Mammary epithelial cell (primary cell): ENCODE measurements around the gene LSG1.

DNA sequence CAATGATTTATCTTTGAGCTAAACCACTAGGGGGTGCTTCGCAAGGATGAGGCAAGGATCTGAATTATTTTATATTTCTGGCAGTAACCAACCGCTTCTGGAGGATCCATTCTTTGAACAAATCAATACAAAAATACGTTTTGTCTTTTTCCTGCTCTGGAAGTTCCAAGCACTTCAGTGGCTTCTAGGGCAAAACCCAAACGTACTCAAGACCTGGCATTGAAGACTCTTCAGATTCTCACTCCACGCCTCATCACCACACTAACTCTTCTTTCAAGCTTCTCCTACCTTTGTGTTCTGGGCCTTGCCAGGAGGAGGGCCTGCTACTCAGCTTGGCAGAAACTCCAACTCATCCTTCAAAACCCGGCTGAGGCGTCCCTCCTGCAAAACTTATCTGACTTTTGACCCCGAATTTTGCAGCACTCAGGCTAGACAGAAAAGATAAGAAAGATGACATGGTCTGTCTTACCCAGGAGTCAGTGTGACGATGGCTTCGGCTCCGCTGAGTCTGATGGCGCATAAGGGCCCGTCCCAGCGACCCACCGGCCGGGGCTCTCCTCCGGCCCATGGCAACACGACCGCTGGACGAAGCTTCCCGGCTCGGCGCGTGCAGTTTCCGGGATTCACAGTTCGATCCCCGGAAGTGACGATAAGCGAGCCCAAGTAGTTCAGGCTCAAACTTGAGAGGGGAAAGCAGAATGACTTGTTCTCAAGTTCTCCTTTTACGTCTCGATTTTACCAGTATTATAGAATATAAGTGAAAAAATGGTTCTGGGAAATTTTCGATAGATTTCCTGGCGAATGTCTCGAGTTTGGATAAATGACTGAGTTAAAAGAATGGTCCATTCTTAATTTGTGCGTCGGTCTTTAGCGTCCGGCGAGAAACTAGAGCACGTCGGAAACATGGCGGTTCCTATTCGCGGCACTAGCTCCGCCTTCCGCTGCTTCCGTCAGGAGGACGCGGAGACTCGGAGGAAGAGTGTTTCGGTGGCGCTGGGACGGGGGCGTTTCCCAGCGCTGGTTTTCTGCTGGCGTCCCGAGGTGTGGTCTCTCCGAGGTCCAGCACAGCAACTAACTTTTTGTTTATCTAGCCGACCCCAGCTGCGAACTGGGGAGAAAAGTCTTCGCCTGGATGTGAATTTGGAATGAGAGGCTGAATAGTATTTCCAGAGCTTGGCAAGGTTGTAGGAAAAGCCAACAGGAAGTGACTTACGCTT, at the start of gene LSG1:
LSG1 (minus strand) TSS at position 597 of the 1,217 bp plus-strand sequence.
- CAGE, long polyA plus RNA, result no peak
- RRBS, result 0% methylated on average over 4 of the region's 62 CpGs

- CAGE, long polyA plus RNA, result no peak
- RRBS, result no CpG with 5 or more reads among the region's 6 CpGs
Observed at GRCh38 chr3:194867784-194868174, 182.1 kb downstream of the FAM43A start.

DNA sequence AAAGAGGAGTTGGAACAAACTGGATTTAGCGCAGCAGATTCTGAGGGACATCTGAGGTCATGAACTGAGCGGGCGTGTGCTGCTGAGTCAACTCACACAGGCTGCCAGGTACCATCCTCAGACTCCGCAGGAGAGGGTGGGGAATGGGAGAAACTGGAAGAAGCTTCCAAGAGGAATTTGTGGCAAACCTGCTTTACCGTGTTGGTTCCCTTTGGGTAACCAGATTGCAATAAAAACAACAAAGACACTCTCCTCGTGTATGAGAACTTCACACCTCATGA, 185.1 kb downstream of the FAM43A start:
- CAGE, long polyA plus RNA, result no peak
- RRBS, result no CpG with 5 or more reads among the region's 6 CpGs

GRCh38 chr3:195094079-195094584, 176.8 kb downstream of the XXYLT1 start:
- CAGE, long polyA plus RNA, result no peak
- RRBS, result 79% methylated on average over 5 of the region's 19 CpGs

- CAGE, long polyA plus RNA, result no peak
- RRBS, result 2% methylated on average over 7 of the region's 30 CpGs
Observed at GRCh38 chr3:195106236-195106721, 164.7 kb downstream of the XXYLT1 start.

DNA sequence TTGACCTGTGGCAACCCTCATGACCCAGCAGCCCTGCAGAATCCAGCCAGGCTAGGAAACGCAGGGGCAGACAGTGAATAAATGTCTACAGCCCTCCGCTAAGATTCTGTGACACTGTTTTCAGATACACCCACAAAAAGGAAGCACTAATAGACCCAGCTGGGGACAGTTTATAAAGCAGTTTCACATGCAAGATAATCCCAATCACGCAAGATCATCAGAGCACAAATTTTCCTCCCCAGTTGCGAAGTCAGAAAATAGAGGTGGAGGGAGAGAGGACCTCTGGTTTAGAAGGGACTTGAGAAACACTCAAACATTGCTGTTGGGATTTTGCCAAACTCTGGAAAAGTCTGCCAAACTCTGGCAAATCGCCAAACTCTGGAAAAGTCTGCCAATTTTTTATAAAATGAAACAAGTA, 66.2 kb downstream of the XXYLT1 start:
- CAGE, long polyA plus RNA, result no peak
- RRBS, result no CpG with 5 or more reads among the region's 5 CpGs

DNA sequence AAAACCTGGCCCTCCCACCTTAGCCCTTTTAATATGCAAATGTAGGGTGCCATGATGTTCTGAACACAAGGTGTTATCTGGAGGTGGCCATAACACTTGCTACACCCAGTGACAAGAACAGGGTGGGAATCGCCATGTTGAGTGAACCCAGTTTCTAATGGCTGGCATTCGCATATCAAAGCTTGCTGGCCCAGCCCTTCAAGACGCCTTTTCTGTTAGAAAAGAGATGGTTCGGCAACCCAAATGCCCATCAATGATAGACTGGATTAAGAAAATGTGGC, 28.3 kb downstream of the XXYLT1 start:
- CAGE, long polyA plus RNA, result no peak
- RRBS, result no CpG with 5 or more reads among the region's 4 CpGs

GRCh38 chr3:195540393-195540856, 2.7 kb downstream of the PPP1R2 start:
- CAGE, long polyA plus RNA, result no peak
- RRBS, result no CpG with 5 or more reads among the region's 6 CpGs

GRCh38 chr3:195636683-195637048, 52.9 kb upstream of the APOD start:
- CAGE, long polyA plus RNA, result no peak
- RRBS, result no CpG with 5 or more reads among the region's 8 CpGs

DNA sequence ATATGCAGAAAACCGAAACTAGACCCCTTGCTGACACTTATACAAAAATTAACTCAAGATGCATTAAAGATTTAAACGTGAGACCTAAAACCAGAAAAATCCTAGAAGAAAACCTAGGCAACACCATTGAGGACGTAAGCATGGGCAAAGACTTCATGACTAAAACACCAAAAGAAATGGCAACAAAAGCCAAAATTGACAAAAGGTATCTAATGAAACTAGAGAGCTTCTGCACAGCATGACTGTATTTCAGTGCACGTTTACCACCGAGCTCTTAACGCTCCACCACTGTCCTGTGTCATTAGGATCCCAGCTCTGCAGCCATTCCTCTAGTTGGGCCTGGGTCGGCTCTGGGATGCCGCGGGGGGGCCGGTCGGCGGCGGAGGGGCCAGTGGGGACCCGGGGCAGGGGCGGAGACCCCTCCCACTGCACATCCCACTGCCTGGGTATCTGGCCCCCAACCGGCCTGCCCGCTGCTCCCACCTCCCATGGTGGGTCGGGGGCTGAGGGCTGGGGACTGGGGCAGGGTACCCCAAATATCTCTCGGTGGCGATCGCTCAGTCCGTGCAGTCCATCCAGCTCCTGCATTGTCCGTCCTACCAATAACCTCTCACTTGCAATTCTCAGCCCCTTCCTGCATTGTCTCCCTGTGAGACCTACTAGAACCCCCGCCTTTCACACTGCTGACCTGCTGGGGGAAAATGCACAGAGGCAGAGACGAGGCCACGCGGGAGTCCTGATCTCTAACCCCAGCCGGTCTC, 24.2 kb upstream of the MUC20 start:
- CAGE, long polyA plus RNA, result no peak
- RRBS, result 89% methylated on average over 3 of the region's 28 CpGs

- CAGE, long polyA plus RNA, result no peak
- RRBS, result no CpG with 5 or more reads among the region's 14 CpGs
Observed at GRCh38 chr3:195697682-195698525, 22.9 kb upstream of the MUC20 start.

- CAGE, long polyA plus RNA, result no peak
- RRBS, result no CpG with 5 or more reads among the region's 24 CpGs
Observed at GRCh38 chr3:195722053-195723049, 1.6 kb downstream of the MUC20 start.

GRCh38 chr3:195790528-195791502, 20.9 kb downstream of the MUC4 start:
- CAGE, long polyA plus RNA, result no peak
- RRBS, result no CpG with 5 or more reads among the region's 9 CpGs

DNA sequence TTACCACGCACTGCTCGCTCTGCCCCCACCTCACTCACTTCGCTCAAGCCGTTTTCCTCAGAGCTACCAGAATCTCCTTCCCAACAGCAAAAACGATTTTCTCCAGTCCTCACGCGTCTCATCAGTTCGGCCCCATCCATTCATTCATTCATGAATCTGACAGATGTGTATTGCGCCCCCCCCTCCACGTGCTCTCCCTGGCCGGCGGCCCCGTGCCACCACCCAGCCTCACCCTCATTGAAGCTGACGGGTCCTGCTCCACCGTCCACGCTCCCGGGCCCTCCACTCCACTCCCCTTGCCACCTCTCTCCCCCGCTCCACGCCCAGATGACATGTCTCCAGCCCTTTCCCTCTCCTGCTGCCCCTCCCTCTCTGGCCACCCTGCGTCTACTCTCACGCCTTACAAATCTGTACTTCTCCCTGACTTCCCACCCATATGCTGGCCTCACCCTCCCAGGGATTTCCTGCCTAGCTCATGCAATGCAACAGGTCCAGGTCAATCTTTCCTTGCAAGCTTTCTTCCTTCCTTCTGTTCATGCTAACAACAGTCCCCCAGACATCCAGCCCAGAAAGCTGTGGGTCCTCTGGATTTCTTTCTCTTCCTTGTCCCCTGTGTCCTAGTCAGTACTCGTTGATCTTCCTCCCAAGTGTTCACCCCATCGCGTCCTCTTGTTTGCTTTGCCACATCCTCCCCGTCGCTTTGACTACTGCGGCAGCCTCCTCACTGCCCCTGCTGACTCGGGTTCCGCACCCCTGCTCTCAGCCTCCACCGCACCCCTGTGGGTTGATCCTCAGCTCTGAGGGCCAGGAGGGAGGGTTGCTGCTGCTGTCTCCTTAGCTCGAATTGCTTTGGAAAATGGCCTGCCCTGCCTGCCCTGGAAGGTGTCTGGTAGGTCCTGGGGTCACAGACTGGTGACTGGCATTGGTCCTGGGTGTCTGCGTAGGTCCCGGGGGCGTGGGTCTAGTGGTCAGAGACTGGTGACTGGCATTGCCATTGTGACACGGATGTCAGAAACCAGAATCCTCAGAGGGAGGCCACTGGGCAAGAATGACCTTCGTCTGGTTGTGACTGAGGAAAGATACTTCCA, 9.7 kb downstream of the MUC4 start:
- CAGE, long polyA plus RNA, result no peak
- RRBS, result 32% methylated on average over 7 of the region's 36 CpGs

GRCh38 chr3:195821431-195821846, 9.7 kb upstream of the MUC4 start:
- CAGE, long polyA plus RNA, result no peak
- RRBS, result 70% methylated on average over 2 of the region's 13 CpGs

DNA sequence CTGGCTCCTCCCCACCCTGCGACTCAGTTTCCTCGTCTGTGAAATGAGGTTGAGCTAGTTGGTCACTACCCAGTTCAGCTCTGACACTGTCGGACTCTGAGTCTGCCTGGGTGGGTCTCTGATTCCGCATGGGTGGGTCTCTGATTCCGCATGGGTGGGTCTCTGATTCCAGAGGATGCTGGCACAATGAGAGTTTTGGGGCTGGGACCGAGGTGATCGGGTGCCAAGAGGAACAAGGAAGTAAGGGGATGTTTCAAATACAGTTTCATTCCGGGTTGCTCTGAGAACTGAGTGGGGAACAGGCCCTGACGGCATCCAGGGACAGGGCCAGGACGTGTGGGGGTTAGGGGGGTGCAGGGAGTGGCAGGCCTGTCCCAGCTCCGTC, 23.4 kb upstream of the MUC4 start:
- CAGE, long polyA plus RNA, result no peak
- RRBS, result no CpG with 5 or more reads among the region's 11 CpGs

DNA sequence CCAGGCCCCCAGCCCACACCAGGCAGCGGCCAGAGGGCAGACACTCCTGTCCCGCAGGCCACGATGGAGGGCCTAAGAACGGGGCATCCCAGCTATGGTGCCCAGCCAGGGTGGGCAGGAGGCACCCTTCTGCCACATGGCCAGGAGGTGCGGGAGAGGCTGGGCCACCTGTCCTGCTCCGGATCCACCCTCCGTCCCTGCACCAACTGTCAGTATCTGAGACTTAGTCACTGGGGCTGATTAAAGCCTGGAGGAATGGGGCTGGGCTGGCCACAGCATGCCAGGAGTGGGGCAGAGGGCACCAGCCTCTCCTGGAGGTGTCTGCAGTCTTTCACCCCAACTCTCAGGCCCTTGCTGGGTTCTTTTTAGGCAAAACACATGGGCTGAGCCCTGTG, 37.9 kb downstream of the TNK2 start:
- CAGE, long polyA plus RNA, result no peak
- RRBS, result no CpG with 5 or more reads among the region's 7 CpGs

DNA sequence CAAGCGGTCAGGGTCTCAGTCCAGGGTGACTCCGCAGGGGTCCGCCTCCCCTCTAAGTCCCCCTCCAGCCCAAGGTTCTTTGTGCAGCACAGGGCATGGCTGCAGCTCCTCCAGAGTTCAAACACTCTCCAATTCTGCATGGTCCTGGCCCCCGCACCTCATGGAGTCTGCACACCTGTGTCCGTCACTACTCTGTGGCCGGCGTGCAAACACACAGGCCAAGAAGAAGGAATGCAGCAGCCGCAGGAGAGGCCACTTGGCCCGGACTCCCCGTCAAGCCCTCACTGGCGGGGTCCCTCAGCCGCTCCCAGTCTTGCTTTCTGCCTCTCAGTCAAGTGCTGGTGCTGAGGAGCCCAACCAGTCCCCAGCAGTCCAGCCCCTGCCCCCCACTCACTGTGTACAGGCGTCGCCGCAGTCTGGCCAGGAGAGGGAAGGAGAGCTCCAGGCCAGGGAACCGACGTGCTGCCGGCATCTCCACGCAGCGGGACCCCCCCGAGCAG, 16.3 kb downstream of the TNK2 start:
- CAGE, long polyA plus RNA, result no peak
- RRBS, result 17% methylated on average over 8 of the region's 21 CpGs

- CAGE, long polyA plus RNA, result no peak
- RRBS, result no CpG with 5 or more reads among the region's 19 CpGs
Observed at GRCh38 chr3:196054944-196055988, 26.6 kb downstream of the TFRC start.

- CAGE, long polyA plus RNA, result no peak
- RRBS, result no CpG with 5 or more reads among the region's 7 CpGs
Observed at GRCh38 chr3:196115624-196116215, 33.8 kb upstream of the TFRC start.